Endothelial cell of umbilical vein (primary cell): ENCODE measurements around the genes OR2F1, OR2A25, EZH2 and ZNF282.

DNA sequence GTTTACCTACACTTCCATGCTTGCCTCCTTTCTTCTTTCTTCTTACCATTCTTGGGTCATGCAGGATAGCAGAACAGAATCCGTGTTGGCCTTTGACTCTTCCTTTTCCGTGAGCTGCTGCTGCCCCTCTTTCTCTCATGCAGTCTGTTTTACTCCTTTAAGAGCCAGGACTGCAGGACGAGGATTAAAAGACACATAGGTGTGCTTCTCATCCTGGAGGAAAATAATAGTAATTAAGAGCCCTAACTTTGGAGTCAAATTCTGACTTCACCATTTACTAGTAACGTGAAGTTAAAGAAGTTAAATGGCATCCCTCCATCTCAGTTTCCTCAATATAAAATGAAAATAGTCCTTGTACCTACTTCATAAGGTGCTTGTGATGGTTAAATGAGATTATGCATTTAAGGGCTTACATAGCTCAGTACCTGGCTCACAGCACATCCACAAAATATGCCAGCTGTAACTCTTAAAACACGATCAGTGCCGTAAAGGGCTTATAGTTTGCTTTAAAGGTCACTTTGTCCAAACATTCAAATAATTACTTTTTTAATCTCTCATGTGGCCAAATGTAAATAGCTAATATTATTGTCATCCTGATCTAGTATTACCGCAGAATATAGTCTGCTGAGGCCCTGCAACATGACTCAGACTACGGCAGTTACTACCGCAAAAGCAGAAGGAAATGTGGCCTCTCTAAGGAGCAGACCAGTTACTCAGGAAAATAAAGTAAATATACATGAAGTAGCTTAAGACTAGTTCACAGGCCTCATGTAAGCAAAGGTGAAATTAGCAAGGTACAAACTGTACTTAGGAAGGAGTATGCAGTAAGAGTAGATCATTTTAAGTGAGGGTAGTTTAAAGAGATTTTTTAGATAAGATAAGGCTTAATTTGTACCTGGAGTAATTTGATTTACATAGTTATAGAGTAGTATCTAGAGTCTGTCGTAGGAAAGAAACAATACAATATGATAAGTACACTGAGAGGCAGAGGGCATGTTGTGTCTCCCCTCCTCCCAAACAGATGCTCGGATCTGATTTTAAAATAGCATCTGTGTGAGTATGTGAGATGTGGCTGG, 12.9 kb downstream of the CASP2 start:
- PRO-cap = no peak
CAGE:
- cytosol, long polyA minus RNA = start-site peak on the plus strand centred at position 861 of the sequence, 213 bp wide, 5 reads
- cytosol, long polyA plus RNA = no peak
- long polyA plus RNA = no peak
- nucleus, long polyA minus RNA = no peak
- nucleus, long polyA plus RNA = no peak

- PRO-cap = no peak
CAGE:
- cytosol, long polyA minus RNA = no peak
- cytosol, long polyA plus RNA = no peak
- long polyA plus RNA = no peak
- nucleus, long polyA minus RNA = no peak
- nucleus, long polyA plus RNA = no peak
These were observed 2.8 kb downstream of the CLCN1 start for GRCh38 chr7:143318640-143319140.

DNA sequence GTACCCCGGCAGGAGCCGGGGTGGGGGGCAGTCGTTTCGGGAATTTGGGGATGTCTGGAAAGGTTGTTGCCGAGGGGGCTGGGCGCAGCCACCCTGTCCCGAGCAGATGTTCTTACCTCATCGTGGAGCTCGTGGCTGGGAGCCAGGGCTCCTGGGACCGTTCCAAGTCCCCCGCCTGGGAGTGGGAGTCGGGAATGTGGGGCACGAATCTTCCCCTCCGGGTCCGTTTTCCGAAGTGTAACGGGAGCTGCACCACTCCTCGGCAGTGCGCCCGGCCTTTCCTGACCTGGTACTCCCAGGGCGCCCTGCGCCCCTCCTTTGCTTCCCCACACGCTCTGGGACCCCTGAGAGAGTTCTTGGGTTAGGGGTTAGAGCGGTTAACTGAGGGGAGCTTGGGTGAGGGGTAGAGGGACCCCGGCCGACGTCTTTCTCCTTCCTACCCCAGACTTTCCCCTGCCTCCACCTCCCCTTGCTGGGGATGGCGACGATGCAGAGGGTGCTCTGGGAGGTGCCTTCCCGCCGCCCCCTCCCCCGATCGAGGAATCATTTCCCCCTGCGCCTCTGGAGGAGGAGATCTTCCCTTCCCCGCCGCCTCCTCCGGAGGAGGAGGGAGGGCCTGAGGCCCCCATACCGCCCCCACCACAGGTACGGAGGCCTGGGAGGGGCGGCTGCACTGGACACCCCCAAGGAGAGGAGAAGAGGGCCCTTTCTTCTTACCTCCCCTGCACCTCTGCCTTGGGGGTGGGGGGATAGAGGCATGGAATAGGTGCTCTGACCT, 847 bp downstream of the ZYX start:
- PRO-cap = bidirectional peak, plus-strand start at position 174 of the sequence, minus-strand start at position 114 of the sequence; bidirectional peak, plus-strand start at position 447 of the sequence, minus-strand start at position 480 of the sequence
CAGE:
- cytosol, long polyA minus RNA = no peak
- cytosol, long polyA plus RNA = no peak
- long polyA plus RNA = no peak
- nucleus, long polyA minus RNA = no peak
- nucleus, long polyA plus RNA = no peak

DNA sequence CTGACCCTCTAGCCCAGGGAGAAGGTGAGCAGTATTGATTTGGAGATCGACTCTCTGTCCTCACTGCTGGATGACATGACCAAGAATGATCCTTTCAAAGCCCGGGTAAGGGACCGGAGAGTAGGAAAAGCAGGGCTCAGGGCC, 1.3 kb downstream of the ZYX start:
- PRO-cap = bidirectional peak, plus-strand start outside the sequence, minus-strand start at position 87 of the sequence
CAGE:
- cytosol, long polyA minus RNA = no peak
- cytosol, long polyA plus RNA = no peak
- long polyA plus RNA = no peak
- nucleus, long polyA minus RNA = no peak
- nucleus, long polyA plus RNA = no peak

GRCh38 chr7:143387352-143388031, 6.3 kb downstream of the ZYX start:
- PRO-cap = no peak
CAGE:
- cytosol, long polyA minus RNA = no peak
- cytosol, long polyA plus RNA = no peak
- long polyA plus RNA = no peak
- nucleus, long polyA minus RNA = no peak
- nucleus, long polyA plus RNA = no peak

GRCh38 chr7:143954465-143955075, at the start of gene OR2F1:
Gene OR2F1, plus strand, starts transcription at chr7:143954844.
- PRO-cap = no peak
CAGE:
- cytosol, long polyA minus RNA = no peak
- cytosol, long polyA plus RNA = no peak
- long polyA plus RNA = no peak
- nucleus, long polyA minus RNA = no peak
- nucleus, long polyA plus RNA = no peak

- PRO-cap = no peak
CAGE:
- cytosol, long polyA minus RNA = no peak
- cytosol, long polyA plus RNA = no peak
- long polyA plus RNA = no peak
- nucleus, long polyA minus RNA = no peak
- nucleus, long polyA plus RNA = no peak
These were observed at the start of gene OR2A25 for GRCh38 chr7:144069505-144070057. Gene OR2A25, plus strand, starts transcription at chr7:144069811.

DNA sequence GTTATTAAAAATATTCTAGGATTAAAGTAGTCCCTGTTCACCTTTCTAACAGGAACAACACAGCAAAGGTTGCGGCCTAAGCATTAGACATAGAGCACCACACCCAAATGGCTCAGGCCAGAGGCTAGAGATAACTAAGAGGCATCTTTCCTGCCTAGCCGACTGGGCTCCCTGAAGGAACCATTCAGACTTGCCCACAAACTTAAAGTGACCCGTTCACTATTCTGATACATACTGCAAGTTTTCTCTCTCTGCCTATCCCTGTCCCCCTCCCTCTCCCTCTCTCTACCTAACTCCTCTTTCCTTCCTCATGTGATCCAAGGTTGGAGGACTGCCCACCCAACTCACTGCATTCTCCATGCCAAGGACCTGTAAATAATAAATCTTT, 528.9 kb upstream of the CNTNAP2 start:
- PRO-cap = no peak
CAGE:
- cytosol, long polyA minus RNA = no peak
- cytosol, long polyA plus RNA = no peak
- long polyA plus RNA = no peak
- nucleus, long polyA minus RNA = no peak
- nucleus, long polyA plus RNA = no peak

- PRO-cap = no peak
CAGE:
- cytosol, long polyA minus RNA = no peak
- cytosol, long polyA plus RNA = no peak
- long polyA plus RNA = no peak
- nucleus, long polyA minus RNA = no peak
- nucleus, long polyA plus RNA = no peak
These were observed 633.4 kb downstream of the CNTNAP2 start for GRCh38 chr7:146750069-146750372.

GRCh38 chr7:148304503-148304979, 286.0 kb upstream of the C7orf33 start:
- PRO-cap = no peak
CAGE:
- cytosol, long polyA minus RNA = no peak
- cytosol, long polyA plus RNA = no peak
- long polyA plus RNA = no peak
- nucleus, long polyA minus RNA = no peak
- nucleus, long polyA plus RNA = no peak

GRCh38 chr7:148772463-148773034, 73.8 kb downstream of the CUL1 start:
- PRO-cap = no peak
CAGE:
- cytosol, long polyA minus RNA = no peak
- cytosol, long polyA plus RNA = no peak
- long polyA plus RNA = no peak
- nucleus, long polyA minus RNA = no peak
- nucleus, long polyA plus RNA = no peak

GRCh38 chr7:148773229-148773801, 74.6 kb downstream of the CUL1 start:
- PRO-cap = no peak
CAGE:
- cytosol, long polyA minus RNA = no peak
- cytosol, long polyA plus RNA = no peak
- long polyA plus RNA = no peak
- nucleus, long polyA minus RNA = no peak
- nucleus, long polyA plus RNA = no peak

DNA sequence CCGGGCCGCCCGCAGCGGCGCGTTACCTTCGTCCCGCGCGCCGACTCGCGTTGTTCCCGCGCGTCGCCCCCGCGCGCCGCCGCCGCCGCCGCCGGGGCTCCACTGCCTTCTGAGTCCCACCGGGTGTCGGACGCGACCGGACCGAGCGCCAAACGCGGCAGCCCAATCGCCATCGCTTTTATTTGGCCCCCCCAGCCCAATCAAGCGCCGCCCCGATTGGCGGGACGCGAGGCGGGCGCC, at the start of gene EZH2:
TSS of gene EZH2 (minus strand) at position 154 of the 240 bp plus-strand sequence.
- PRO-cap = bidirectional peak, plus-strand start outside the sequence, minus-strand start at position 111 of the sequence
CAGE:
- cytosol, long polyA minus RNA = start-site peak on the minus strand centred at position 130 of the sequence, 54 bp wide, 401 reads
- cytosol, long polyA plus RNA = no peak
- long polyA plus RNA = start-site peak on the minus strand centred at position 107 of the sequence, 99 bp wide, 523 and 444 reads in 2 replicates
- nucleus, long polyA minus RNA = start-site peak on the minus strand centred at position 83 of the sequence, 100 bp wide, 331 reads
- nucleus, long polyA plus RNA = start-site peak on the minus strand centred at position 118 of the sequence, 133 bp wide, 420 and 1,303 reads in 2 replicates

- PRO-cap = no peak
CAGE:
- cytosol, long polyA minus RNA = no peak
- cytosol, long polyA plus RNA = no peak
- long polyA plus RNA = no peak
- nucleus, long polyA minus RNA = no peak
- nucleus, long polyA plus RNA = no peak
These were observed 12.8 kb upstream of the EZH2 start for GRCh38 chr7:148896892-148897254.

- PRO-cap = bidirectional peak, plus-strand start at chr7:149028203, minus-strand start at chr7:149028166
CAGE:
- cytosol, long polyA minus RNA = no peak
- cytosol, long polyA plus RNA = no peak
- long polyA plus RNA = no peak
- nucleus, long polyA minus RNA = no peak
- nucleus, long polyA plus RNA = no peak
These were observed 435 bp downstream of the PDIA4 start for GRCh38 chr7:149027844-149028296.

DNA sequence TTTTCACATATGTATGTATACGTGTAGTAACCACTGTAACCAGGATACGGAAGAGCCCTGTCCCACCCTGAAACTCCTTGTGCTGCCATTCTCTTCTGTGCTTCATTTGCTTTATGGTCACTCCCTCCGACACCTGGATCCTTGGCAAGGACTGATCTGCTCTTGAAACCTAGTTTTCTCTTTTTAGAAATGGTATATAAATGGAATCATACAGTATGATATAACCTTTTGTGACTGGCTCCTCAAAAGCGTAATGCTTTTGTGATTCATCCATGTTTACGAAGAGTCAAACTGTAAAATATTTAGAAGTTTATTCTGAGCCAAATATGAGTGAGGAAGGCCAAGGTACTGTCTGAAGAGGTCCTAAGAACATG, 1.6 kb upstream of the ZNF425 start:
- PRO-cap = bidirectional peak, plus-strand start at position 106 of the sequence, minus-strand start outside the sequence
CAGE:
- cytosol, long polyA minus RNA = no peak
- cytosol, long polyA plus RNA = no peak
- long polyA plus RNA = no peak
- nucleus, long polyA minus RNA = no peak
- nucleus, long polyA plus RNA = no peak

DNA sequence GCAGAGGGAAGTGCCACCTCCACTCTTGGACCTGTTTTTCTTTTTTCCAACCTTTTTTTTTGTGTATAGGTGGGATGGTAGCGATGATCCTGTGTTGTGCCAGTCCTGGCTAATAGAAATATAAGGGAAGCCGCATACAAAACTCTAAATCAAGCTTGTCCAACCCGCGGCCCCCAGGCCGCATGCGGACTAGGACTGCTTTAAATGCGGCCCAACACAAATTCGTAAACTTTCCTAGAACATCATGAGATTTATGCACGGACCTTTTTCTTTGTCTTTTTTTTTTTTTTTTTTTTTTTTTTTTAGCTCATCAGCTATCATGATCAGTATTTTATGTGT, 1.3 kb downstream of the ZNF398 start:
- PRO-cap = no peak
CAGE:
- cytosol, long polyA minus RNA = no peak
- cytosol, long polyA plus RNA = no peak
- long polyA plus RNA = no peak
- nucleus, long polyA minus RNA = no peak
- nucleus, long polyA plus RNA = no peak

- PRO-cap = no peak
CAGE:
- cytosol, long polyA minus RNA = no peak
- cytosol, long polyA plus RNA = no peak
- long polyA plus RNA = no peak
- nucleus, long polyA minus RNA = no peak
- nucleus, long polyA plus RNA = no peak
These were observed 6.8 kb downstream of the ZNF398 start for GRCh38 chr7:149154006-149154400.

DNA sequence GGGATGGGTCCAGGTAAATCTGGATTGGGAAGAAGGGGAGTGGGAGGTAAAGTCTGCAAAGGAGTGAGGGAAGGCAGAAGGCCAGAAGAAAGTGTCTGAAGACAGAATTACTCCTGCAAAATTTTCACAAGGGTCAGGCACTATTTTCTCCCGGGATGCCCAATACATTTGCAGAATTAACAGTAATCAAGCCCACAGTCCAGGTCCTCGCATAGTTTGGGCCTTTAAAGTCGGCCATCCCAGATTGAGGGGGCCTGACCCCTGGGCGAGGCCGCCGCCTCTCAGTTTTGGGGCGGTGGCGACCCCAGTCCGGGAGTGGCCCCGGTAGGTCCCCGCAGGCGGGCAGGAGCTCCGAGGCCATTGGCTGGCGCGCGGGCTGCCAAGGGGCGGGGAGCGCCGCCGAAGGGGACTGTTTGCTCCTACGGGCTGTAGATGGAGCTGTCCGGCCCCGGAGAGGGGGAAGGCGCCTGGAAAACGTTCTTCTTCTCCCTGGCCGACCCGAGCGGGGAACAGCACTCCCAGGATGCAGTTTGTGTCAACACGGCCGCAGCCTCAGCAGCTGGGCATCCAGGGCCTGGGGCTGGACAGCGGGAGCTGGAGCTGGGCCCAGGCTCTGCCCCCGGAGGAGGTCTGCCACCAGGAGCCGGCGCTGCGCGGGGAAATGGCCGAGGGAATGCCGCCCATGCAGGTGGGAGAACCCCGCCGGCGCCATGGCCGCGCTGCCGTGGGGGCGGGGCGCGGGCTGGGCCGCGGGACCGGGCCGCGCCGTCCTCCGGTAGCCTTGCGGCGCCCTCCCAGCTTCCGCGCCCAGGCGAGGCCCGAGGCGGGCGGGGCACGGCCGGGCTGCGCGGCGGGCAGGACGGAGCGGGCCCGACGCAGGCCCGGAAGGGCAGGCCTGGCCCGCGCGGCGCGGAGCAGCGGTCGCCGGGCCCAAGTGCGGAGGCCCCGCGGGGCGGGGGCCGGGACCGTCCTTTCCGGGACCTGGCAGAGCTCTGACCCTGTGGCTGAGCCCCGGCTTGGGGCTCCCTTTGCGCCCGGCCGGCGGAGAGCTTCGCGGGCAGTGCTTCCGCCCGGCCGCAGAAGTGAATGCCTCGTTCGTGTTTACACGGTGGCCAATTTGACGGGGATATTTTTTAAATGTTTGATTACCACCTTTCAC, at the start of gene ZNF282:
TSS of gene ZNF282 (plus strand) at position 480 of the 1,159 bp plus-strand sequence.
- PRO-cap = bidirectional peak, plus-strand start at position 566 of the sequence, minus-strand start at position 283 of the sequence
CAGE:
- cytosol, long polyA minus RNA = start-site peak on the plus strand centred at position 480 of the sequence, 99 bp wide, 96 reads
- cytosol, long polyA plus RNA = no peak
- long polyA plus RNA = start-site peak on the plus strand centred at position 483 of the sequence, 111 bp wide, 421 and 499 reads in 2 replicates
- nucleus, long polyA minus RNA = start-site peak on the plus strand centred at position 540 of the sequence, 174 bp wide, 844 reads
- nucleus, long polyA plus RNA = no peak

- PRO-cap = no peak
CAGE:
- cytosol, long polyA minus RNA = no peak
- cytosol, long polyA plus RNA = no peak
- long polyA plus RNA = no peak
- nucleus, long polyA minus RNA = no peak
- nucleus, long polyA plus RNA = no peak
These were observed 1.4 kb downstream of the ZNF282 start for GRCh38 chr7:149196691-149197111.